ENCODE measurements around the gene ETNK2.

GRCh38 chr1:203649791-203650993 lies 23.6 kb downstream of the ATP2B4 start:
- RRBS: 5% methylated on average over 11 of the region's 50 CpGs

GRCh38 chr1:203699379-203699876 lies 65.6 kb upstream of the LAX1 start:
- RRBS: no CpG with 5 or more reads among the region's 8 CpGs

DNA sequence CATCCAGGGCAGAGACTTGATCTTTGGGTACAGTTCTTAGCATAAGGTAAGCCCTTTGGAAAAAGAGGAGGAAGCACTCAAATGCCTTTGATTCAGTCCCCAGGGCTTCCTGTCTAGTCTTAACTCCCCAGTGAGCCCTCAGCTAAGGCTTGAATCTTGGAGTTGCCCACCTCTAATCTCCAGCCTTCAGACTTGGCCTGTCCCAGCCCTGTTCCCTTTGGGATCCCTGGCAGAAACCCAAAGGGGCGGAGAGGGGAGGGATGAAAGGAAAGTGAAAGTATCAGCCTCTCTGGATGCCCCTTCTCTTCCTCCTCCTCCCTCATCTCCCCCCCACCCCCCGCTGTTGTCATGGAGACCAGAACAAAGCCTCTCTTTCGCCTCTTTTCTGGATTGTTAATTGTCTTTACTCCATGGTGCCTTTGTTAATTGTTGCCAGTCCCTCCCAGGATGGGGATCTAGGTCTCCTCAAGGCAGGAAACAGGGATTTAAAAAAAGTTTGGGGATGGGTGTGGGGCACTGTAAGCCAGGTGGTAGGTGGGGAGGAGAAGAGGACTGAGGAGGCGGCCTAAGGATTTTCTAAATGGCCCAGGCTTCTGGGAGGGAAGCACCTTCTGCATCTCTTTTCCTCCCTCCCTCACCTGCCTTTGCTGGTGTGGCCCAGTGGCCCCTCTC lies 7.7 kb upstream of the SOX13 start:
- RRBS: no CpG with 5 or more reads among the region's 4 CpGs

DNA sequence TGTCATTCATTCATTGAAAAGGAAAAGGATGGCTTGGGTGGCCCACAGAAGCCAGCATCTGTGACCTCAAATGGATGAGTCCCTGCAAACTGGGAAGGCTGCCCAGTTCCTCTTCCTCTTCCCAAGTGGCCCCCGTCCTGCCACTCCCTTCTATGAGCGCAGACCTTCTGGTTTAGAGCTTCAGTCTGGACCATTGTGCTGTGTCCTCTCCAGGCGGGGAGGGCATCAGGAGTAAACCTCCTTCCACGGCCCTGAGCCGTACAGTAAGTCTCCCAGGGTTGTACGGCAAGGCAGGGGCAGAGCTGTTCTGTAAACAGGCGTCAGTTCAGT lies 21.9 kb downstream of the SOX13 start:
- RRBS: no CpG with 5 or more reads among the region's 7 CpGs

DNA sequence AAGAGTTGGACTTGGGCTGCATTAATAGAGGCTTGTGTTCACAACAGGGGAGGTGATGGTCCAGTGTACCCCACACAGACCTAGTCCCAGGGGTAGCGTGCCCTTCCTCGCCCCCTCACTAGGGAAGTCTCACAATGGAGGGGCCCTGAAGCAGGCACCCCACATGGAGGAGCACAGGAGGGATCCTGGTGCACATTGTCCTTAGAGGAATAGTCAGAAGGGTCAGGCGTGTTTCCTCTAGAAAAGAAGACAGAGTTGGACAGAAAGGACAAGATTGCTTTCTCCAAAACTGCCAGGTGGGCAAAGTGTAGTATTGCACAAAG lies 23.4 kb downstream of the ETNK2 start:
- RRBS: no CpG with 5 or more reads among the region's 3 CpGs

- RRBS: no CpG with 5 or more reads among the region's 15 CpGs
Measured at GRCh38 chr1:204146908-204148086, 4.5 kb downstream of the ETNK2 start.

DNA sequence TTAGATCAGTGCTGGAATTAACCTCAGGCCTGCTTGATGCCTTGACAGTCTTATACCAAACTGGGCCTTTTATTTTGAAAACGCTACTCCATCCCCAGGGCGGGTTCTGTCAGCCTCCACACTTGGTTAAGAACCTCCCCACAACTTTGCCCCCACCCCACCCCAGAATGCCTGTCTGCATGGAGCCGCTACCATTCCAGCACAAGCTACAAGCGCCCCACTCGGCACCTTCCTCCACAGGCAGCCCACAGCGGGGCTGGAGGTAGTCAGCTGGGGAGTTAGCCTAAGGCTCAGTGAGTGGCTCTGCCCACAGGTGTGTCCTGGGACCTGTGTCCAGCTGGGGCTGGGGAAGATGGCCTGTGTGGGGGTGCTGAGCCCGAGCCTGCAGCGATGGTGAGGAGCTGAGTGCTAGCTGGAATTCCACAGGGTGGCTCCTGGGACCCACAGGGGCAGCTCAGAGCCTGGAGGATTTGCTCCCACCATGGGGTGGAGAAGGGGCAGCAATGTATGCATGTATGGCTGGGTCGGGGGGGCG lies 1.1 kb downstream of the ETNK2 start:
- RRBS: no CpG with 5 or more reads among the region's 10 CpGs

- RRBS: 1% methylated on average over 44 of the region's 104 CpGs
Measured at GRCh38 chr1:204151555-204152437, at the start of gene ETNK2. TSS of gene ETNK2 (minus strand) at chr1:204152044.

GRCh38 chr1:204270912-204271510 lies 57.2 kb upstream of the GOLT1A start:
- RRBS: no CpG with 5 or more reads among the region's 4 CpGs

DNA sequence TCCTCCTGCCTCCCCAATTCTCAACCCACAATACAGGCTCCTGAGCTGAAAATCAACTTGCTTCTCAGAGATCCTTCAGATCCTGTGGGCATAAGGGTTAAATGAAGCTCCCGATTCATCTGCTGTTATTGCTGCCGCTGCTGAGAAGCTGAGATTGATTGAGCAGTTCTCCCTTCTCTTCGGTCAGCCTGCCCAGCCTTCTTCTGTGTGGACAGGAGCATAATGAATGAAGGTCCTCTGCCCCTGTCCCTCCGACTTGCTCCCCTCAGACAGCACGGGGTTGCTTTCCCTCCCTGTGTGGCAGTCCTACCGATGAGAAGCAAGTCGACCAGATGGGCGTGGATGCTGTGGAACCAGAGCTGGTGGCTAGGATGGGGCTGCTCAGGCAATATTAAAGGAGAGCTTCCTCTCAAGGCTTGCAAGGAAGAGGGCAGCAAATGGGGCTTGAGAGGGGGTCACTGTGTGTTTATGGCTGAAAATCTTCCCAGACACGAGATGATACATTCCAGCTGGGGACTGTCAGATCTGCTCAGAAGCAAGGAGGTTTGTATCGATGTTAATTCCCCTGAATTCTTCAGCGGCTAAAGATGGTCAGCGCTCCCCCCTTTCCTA lies 63.9 kb upstream of the GOLT1A start:
- RRBS: no CpG with 5 or more reads among the region's 12 CpGs

GRCh38 chr1:204284252-204284596 lies 70.4 kb upstream of the GOLT1A start:
- RRBS: no CpG with 5 or more reads among the region's 2 CpGs

DNA sequence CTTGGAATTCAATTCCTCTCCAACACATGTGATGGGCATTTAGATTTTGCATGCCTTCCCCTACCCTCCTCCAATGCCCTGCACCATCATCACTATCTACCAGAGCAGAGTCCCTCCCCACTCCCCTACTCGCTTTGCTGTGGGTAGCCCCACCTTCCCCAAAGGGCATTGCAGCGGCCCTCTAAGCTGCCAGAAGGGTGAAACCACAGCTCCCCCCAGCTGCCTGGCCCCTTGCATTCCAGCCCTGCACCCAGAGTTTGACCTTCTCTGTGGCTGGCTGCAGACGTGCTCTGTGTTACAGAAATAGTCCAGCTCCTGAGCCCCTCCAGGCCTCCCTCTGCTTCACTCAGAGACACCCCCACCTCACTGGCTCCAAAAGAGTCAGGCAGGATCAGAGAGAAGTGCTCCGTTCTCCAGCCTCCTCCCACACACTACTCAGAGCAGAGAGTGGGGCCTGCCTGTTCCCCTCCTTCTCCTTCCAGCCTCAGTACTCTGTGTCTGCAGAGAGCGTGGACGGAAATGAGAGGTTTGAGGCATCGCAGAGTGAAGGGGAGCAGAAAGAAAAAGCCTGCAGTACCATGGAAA lies 63.3 kb downstream of the PLEKHA6 start:
- RRBS: no CpG with 5 or more reads among the region's 7 CpGs

DNA sequence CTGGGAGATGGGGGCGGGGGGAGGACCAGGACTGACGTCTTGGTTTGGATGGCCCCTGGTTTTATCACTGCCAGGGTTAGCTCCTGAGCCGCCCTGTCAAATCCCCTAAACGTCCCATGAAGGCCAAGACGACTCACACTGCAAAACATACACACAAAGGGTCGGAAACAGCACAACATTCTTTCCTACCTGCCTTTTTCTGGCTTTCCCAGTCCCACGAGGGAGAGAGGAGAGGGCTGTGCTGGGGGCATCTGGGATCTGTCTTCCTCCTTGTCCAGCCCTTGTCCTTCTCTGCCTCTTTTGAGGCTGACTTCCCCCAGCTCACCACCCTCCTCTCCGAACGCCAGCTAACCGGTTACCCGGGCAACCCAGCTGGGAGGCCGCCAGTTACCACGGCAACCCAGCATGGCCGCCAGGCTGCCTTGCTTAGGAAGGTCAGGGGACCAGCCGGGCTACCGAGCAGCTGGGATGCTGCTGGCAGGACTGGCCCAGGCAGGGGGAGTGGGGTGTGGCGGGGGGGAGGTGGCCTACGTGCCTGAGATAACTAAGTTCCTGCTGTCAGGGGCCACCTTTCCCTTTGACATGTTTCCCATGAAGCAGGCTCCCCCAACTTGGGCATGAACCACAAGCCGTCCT lies 8.9 kb downstream of the PLEKHA6 start:
- RRBS: 2% methylated on average over 4 of the region's 19 CpGs

GRCh38 chr1:204409108-204409412 lies 2.6 kb downstream of the PPP1R15B start:
- RRBS: no CpG with 5 or more reads among the region's 3 CpGs

GRCh38 chr1:204424090-204424755 lies 12.6 kb upstream of the PPP1R15B start:
- RRBS: no CpG with 5 or more reads among the region's 8 CpGs

DNA sequence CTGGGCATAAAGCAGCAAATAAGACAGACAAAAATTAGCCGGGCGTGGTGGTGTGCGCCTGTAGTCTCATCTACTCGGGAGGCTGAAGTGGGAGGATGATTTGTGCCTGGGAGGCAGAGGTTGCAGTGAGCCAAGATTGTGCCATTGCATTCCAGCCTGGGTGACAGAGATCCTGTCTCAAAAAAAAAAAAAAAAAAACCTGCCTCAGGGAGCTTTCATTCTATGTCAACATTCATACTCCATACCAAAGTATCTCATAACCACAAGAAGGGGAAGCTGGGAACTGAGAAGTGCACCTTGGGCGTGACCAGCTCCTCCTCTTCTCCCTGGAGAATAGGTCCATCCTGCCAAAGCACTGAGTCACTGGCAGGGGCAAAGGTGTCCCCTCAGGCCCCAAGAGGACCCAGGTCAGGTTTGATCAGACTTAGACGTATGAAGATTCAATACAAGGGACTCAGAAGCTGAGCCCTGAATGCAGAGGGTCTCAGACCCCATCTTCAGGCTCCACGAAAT lies 36.9 kb upstream of the PPP1R15B start:
- RRBS: no CpG with 5 or more reads among the region's 7 CpGs

DNA sequence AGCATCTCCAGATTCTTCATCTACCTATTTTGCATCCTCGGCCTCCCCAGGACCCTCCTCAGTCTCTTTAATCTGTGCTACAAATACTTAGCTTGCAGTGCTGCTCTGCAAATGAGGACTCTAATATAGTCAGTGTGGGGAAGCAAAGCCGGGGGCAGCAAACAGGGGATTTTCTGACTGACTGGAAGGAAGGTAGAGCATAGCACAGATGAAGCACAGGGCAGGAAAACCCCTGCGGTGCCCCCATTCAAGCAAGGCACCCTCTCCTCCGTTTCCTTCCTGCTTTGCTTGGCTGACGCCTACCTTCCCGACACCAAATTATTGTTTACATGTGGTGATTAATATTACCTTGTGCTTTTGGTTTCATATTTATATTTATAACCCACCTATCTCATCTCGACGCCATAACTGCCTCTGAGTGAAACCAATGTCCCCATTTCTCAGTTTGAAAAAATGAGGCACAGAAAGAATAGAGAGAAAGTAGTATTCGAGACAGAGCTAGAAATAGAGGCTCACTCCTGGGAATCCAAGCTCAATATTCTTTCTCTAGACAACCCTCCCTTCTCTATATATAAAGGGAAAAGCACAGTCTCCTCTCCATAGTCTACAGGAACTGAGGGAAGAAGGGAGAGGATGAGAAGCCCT lies 41.4 kb downstream of the PIK3C2B start:
- RRBS: no CpG with 5 or more reads among the region's 9 CpGs

- RRBS: no CpG with 5 or more reads among the region's 8 CpGs
Measured at GRCh38 chr1:204469265-204469679, 25.3 kb downstream of the PIK3C2B start.

- RRBS: no CpG with 5 or more reads among the region's 8 CpGs
Measured at GRCh38 chr1:204915607-204916492, 87.4 kb downstream of the NFASC start.

- RRBS: no CpG with 5 or more reads among the region's 7 CpGs
Measured at GRCh38 chr1:205175407-205176197, 35.9 kb downstream of the DSTYK start.

Measured in retinal pigment epithelial cell (primary cell).